Trachea (tissue), 1 donor: ENCODE measurements around a stretch of chr20.

GRCh38 chr20:19823260-19823749, 65.2 kb downstream of the RIN2 start:
- PRO-cap, result no peak

DNA sequence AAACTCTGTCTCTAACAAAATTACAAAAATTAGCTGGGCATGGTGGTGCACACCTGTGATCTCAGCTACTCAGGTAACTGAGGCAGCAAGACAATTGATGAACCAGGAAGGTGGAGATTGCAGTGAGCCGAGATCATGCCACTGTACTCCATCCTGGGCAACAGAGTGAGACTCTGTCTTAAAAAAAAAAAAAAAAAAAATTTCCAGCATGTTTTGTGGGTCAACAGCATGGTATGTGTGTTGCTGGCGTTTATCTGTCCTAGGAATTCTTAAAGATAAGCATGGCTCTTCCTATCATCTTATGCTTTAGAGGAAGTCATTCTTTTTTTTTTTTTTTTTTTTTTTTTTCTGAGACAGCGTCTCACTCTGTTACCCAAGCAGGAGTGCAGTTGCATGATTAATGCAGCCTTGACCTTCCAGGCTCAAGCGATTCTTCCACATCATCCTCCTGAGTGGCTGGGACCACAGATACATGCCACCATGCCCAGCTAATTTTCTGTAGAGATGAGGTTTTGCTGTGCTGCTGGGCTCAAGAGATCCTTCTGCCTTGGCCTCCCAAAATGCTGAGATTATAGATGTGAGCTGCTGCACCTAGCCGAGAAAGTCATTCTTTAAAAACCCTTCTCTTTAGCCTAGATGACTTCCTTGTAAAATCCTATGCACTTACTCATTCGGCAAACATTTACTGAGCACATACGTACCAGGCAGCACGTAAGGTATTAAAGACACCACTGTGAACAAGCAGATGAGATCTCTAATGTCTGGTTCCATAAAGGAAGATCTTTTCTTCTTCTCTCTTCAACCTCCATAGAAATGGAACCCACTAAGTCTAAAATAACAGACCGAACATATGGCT, 122.2 kb downstream of the RIN2 start:
- PRO-cap, result no peak

DNA sequence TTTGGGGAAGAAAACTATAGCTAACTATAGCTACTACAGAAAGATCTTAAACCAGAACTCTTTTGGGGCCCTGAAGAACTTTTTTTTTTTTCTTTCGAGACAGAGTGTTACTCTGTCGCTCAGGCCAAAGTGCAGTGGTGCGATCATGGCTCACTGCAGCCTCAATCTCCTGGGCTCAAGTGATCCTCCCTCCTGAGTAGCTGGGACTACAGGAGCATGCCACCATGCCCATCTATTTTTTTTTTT, 128.8 kb downstream of the RIN2 start:
- PRO-cap, result no peak

DNA sequence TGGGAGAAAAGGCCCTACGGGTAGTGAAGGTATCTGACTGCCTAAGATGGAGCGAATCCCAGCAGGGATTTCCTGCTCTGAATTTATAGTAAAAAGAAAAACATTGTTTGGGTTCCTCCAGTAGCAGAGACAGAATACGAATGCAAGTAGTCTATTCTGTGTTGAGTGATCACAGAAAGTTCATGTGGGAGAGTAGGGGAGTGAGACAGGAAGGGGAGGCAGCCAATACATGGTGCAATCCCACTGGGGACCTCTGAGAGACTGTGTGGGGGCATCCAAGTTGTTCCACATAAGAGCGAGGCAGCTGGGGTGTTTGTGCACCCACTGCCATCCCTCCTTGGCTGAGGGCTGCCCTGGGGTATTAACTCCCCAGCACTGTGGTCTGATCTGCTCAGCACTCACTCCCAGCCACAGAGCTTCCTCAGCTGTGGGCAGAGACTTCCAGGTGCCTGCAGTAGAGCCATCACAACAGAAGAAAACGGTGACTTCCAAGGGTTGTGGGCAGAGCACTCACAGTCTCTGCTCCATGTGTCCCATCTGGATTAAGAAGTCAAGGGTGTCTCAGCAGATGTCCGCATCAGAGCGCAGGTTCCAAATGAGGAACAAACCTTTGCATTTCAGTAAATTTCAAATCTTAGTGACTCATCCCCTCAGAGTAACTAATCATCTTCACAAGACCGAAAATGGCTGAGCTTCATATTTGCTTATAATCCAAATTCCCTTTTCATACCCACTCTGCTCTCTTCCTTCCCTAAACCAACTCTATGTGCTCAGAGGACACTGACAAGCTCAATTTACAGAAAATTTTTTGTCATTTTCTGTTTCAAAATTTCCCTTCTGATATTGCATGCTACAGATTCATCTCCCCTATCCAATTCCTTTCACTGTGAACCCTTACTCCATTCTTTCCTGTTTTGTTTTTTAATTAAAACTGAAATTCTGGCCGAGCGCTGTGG, 101.9 kb upstream of the NAA20 start:
- PRO-cap, result no peak

GRCh38 chr20:19942913-19943463, 74.2 kb upstream of the NAA20 start:
- PRO-cap, result no peak

DNA sequence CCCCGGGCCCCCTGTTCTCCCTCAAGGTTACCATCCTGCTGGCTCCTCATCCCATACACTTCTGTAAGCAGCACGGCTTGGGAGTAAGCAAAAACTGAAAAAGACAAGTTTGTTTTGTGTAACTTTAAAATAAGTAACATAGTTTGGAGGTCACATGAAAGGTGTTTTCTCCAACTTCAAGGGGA, 40.9 kb upstream of the NAA20 start:
- PRO-cap, result no peak

GRCh38 chr20:20002937-20004059, 13.9 kb upstream of the NAA20 start:
- PRO-cap, result bidirectional peak, plus-strand start at chr20:20003944, minus-strand start at chr20:20003822

DNA sequence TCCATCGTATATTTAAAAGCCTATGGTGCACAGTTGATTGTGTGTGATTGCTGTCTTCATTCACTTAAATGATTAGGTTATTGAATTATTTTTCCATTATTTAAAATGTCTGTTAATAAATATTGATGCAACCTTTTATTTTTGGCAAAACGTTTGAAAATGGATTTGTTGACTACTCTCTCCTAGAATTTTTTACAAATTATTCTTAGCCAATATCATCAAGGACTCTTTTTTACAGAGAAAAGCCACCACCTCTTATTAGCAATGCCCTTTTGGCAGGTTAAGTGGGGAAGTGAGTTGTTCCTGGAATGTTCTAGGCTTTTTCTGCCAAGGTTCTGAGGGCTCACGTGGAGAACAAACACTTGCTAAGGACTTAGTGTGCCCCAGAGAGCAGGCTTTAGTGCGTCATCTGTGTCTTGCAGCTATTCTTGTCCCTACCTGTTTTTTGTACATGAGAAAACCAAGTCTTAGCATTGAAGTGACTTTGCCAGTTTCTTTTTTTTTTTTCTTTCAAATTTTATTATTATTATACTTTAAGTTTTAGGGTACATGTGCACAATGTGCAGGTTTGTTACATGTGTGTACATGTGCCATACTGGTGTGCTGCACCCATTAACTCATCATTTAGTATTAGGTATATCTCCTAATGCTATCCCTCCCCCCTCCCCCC, 33.5 kb downstream of the CFAP61 start:
- PRO-cap, result no peak

DNA sequence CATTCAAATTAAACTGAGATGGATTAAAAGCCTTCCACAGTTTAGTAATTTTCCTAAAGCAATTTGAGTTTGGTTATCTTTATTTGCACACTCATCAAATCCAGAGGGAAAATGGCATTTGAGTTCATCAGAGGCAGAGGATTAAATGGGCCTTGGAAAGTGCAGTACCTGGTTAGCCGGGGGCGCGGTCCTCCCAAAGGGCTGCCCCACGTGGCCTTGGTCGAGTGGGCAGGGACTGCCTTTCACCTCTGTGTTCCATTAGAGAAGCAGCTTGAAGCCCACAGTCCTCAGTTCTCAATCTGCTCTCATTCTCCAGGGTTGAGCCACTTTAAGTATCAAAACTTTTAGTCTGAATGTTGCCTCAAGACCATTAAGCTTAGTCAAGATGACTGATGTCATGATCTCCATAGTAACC, 156.8 kb upstream of the INSM1 start:
- PRO-cap, result no peak

GRCh38 chr20:20303266-20304120, 64.4 kb upstream of the INSM1 start:
- PRO-cap, result no peak

DNA sequence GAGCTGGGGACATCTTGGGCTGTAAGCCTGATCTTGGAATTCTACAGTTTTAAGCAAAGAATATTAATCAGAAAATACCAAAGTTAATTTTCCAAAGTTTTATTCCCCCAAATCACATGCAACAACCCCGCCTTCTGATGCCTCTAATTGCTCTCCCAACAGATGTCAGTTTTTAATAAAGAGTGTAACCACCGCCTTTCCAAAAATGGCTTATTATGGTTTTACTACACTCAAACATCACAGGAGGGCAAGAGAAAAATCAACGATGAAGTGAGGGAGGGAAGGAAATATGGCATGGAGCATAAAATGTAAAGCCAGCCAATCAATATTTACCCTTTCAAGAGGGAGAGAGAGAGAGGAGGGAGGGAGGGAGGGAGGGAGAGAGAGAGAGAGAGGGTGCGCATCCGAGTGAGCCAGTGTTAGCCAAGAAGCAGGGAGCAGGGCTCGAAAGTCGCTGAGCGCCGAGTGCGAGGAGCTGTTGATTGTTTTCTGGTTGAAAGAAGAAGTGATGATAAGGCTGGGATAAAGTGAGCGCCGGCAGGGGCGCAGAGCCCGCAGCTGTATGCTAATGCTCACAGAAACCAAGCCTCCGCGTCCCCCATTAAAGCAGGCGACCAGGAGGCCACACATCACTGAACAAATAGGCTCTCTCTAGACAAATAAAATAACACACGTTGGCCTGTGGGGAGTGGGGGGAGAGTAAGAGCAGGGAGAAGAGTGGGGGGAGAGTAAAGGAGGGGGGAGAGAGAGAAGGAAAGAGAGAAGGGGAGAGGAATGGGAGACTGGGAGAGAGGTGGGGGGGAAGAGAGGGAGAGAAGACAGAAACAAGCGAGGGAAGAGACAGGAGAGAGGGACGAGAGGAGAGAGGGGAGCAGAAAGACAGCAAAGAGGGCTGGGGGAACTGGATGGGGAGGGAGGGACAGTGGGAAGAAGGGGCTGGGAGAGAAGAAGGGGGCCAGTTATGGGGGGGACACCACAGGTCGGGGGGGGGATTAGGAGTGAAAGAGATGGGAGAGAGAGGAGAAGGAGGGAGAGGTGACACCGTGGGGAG, 5.1 kb upstream of the INSM1 start:
- PRO-cap, result no peak

DNA sequence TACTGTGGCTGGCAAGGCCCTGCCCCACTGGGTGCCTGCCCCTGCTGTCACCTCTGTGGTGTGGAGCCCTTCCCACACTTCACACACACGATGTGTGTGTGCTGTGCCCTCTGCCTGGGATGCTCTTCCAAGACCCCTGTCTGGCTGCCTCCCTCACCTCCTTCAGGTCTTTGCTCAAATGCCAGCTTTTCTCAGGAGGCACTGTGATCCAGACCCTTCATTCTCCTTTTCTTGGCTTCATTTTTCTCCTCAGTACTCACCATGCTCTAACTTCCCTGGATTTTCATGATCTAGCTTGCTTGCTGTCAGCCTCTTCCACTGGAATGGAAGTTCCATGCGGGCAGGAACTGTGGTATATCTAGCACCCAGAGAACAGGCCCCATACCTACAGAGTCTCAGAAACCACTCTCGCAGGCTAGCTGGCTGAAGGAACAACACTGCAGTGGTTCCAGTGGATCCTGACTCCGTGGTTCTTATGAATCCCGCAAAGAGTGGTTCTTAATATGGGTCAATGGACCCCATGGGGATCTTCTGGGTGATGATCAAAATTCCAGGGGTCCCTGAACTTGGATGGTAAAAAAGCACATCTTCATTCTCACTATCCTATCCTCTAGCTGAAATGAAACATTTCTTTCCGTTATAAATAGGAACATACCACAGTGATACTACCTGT, 69.7 kb downstream of the INSM1 start:
- PRO-cap, result no peak

DNA sequence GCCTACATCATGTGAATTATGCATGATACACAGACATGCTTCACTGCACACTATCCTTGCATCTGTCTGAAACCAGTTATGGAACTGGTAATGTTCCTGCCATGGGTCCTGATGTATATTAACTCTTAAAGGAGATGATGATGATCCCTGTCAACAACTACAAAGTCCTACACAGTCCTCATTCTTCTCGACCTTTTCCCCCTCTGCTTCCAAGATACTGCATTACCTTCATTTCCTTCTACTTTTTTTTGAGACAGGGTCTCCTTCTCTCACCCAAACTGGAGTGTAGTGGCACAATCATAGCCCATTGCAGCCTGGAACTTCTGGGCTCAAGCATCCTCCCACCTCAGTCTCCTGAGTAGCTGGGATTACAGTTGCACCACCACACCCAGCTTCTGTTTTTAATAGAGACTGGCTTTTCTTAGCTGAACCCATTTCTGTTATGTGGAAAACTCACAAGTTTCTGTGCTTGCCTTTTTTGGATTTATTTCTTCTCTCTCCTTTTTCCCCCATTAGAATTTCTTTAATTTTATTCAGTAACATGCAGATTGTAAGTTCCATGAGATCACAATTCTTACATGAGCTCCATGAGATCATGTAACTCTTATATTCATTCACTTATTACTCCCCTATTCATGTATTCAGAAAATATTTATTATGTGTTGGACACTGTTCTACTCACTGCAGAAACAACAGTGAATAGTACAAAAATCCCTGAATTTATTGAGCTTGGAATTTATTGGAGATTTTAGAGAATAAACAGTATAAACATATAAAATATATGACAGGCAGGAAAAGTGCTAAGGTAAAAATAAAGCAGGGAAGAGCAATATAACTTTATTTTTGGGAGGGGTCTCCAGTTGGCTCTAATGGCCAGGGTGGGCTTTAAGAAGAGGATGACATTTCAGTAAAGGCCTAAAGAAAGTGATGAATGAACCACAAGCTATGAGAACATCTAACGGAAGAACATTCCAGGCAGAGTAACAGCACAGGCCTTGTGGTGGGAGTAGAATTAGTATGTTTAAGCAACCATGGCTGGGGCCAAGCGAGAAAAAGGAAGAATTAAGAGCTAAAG, 105.7 kb downstream of the INSM1 start:
- PRO-cap, result no peak

DNA sequence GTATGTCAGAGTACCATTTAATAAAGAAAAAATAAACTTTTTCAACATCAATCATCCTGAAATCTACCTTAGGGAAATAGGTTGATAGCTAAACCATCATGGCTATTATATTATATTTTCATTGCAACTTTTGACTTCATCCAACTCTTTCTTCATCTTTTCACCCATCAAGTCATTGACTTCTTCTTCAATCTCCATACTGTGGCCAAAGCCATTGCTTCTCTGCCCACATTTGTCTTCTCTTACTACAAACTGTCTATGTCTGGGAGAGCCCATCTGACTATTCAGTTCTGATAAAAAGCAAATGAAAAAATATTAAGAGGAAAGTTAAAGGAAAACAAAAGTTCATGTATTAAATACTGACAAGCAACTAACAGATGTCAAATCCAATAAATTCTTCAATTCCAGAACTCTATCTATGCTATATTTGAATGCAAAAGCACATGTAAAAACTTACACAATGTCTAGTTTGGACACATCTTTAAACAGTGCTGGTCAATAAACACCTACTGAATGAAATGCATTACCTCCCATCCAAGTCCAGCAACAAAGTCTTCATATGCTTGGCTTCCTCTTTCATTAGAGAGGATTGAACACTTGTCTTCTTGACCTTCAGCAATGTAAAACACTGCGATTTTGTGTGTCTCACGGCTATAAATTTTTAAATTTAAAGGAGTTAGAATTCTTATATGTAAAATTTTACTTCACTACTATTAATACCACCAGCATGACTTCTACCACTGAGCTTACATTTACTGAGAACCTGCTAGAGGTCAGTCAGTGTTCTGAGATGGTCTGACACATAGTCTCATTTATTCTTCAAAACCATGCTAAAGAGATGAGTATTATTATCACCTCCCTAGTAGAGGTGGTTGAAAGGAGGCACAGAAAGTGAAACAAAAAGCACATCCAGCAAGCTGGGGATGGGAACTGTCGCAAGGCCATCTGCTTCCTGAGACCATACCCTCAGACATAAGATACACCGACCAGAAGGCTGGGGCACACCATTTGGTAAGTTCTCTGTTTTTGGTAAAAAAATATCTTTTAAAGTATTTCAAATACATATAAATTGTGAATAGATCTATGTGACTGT, 137.3 kb downstream of the INSM1 start:
- PRO-cap, result no peak

DNA sequence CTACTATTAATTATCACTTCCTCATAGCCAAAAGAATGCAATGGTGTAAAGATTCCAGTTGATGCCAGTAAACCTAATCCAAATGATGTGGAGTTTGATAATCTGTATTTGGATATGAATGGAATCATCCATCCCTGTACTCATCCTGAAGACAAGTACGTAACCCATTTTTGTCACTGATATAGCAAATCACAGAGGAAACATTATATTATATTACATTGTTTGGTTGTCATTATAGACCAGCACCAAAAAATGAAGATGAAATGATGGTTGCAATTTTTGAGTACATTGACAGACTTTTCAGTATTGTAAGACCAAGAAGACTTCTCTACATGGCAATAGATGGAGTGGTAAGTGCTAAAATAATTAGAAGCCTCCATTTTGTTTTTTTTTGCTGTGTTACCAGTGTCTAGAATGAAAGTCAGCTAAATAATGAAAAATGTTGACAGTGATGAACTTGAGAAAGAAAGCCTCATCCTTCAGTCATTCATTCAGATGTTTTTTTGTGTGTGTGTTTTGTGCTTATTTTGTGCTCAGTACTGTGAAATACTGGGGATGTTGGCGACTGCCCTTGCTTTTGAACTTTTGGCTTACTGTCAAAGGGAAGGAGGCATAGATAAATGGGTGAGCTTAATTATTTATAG, 23.2 kb downstream of the XRN2 start:
- PRO-cap, result no peak

GRCh38 chr20:22390096-22390829, 194.1 kb downstream of the FOXA2 start:
- PRO-cap, result no peak

DNA sequence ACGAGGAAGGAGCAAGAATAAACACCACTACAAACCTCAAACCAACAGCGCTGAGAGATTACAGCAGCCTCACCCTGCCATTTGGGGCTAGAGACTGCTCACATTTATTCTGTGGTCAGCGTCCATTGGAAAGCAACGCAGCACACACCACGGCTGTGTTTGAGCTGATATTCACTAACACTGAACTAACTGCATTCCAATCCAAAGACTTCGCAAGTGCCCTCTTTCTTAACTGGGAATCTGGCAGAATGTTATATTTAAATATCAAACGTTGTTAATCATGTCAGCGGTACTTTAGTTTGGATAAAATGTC, 94.6 kb downstream of the FOXA2 start:
- PRO-cap, result no peak

DNA sequence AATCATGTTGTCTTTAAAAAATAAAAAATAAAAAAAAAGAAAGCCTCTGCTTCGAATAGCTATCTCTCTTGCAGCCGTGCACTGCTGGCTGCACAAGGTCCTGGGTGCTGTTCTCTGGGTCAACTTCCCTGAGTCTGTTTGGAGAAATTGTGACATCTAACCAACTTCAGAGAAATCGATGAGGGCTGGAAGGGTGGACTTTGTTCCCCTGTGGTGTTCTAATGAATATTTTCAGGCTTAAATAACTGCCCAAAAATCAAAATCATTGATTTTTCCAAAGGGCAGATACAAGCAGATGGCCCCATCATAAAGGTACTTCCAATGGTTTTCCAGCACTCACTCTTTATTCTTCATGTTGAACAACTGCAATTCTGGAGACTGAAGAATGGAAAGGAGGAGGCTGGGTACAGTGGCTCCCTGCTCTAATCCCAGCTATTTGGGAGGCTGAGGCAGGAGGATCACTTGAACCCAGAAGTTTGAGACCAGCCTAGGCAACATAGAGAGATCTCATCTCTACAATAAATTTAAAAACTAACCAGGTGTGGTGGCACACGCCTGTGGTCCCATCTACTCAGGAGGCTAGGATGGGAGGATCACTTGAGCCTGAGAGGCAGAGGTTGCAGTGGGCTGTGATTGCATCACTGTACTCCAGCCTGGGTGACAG, 59.2 kb downstream of the FOXA2 start:
- PRO-cap, result no peak

DNA sequence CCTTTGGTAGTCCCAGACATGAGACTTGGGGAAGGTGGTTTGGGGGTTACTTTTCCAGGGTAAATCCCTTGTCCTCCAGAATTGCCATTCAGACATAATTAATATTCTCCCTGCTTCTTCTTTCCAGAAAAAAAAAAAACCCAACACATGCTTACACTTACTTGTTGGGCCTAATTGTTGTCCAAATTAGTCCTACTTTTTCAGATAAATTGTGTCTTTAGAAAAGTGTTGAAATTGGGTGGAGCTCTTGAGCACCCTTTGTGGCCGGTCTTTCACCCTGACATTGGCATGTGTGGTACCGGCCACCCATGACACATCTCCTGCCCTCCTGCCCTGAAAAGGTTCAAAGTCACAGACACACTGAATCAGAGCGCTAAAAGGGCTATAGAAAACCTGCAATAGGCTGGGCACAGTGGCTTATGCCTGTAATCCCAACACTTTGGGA, 57.3 kb downstream of the FOXA2 start:
- PRO-cap, result no peak

GRCh38 chr20:22568710-22569333, 15.6 kb downstream of the FOXA2 start:
- PRO-cap, result no peak